ENCODE measurements around the gene SREBF1.

- RRBS = no CpG with 5 or more reads among the region's 9 CpGs
Observed at GRCh38 chr17:17582227-17582672, 9.3 kb downstream of the PEMT start.

- RRBS = no CpG with 5 or more reads among the region's 13 CpGs
Observed at GRCh38 chr17:17675810-17676733, 5.2 kb upstream of the RAI1 start.

DNA sequence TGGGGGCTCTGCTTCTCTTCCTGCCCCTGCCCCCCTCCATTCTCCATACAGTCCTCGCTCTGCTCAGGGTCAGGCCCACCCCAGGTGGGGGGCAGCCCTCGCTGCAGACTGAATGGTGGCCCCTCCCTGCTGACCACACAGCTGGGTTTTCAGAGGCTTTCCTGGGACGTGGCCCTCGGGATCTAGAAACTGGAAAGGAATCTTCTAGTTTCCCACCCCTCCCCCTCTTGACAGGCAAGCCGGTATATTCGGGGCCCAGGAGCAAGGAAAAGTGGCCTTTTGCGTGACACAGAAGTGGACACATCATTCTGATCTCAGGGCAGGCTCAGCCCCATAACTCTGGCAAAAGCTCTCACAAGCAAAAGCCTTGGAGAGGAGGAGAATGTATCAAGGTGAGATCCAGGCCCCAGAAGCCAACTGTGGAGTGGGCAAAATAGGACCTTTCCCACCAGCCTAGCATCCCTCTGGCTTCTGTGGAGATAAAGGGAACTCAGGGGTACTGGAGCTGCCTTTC is 2.1 kb downstream of the RAI1 start:
- RRBS = no CpG with 5 or more reads among the region's 7 CpGs

DNA sequence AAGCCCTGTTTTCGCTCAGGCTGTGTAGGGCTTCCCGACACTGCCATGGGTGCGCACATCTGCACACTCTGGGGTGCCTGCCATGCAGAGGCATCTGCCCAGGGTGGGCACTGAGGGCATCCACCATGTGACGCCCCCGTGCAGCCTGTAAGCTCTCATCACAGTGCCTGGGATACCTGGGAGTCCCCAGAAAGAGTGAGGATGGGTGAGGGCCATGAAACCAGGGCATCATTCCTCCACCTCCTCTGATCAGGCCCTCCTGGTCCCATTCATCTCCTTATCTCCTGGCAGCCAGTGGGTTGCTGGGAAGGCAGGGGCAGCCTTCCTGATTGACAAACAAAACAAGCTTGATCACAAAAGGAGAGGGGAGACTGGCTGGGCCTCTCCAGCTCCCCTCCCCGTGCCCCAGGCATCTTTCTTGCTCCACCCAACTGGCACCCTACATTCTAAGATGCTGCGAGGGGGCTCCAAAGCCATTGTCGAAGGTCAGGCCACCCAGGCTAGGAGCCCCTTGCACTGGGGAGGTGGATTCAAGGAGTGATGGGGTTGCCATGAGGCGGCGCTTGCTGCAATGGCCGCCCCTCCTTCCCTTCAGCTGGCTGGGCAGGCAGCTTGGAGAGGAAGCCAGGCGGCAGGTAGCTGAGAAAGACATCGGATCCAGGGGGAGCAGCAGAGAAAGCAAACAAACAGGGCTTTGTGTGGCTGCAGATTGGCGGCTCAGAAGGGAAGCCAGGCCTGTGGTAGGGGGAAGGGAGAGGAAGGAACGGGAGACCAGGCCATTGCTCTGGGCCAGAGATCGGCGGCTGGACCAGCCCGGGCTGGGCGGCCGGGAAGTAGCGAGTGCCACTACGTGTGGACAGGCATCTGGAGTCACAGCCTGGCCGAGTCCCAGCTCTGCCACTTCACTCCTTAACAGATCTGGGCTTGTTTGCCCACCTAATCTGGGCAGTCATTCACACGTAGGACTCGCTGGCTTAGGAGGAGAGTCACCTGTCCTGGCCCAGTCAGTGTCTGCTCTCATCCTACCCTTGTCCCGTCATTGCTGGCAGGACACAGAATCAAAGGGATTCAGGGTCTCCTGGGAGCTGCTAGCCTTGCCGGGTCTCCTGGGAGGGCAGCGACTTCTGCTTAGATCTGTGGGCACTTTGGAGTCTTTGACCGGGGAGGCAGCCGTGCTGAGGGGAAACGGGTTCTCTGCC is 12.2 kb downstream of the RAI1 start:
- RRBS = 8% methylated on average over 3 of the region's 31 CpGs

DNA sequence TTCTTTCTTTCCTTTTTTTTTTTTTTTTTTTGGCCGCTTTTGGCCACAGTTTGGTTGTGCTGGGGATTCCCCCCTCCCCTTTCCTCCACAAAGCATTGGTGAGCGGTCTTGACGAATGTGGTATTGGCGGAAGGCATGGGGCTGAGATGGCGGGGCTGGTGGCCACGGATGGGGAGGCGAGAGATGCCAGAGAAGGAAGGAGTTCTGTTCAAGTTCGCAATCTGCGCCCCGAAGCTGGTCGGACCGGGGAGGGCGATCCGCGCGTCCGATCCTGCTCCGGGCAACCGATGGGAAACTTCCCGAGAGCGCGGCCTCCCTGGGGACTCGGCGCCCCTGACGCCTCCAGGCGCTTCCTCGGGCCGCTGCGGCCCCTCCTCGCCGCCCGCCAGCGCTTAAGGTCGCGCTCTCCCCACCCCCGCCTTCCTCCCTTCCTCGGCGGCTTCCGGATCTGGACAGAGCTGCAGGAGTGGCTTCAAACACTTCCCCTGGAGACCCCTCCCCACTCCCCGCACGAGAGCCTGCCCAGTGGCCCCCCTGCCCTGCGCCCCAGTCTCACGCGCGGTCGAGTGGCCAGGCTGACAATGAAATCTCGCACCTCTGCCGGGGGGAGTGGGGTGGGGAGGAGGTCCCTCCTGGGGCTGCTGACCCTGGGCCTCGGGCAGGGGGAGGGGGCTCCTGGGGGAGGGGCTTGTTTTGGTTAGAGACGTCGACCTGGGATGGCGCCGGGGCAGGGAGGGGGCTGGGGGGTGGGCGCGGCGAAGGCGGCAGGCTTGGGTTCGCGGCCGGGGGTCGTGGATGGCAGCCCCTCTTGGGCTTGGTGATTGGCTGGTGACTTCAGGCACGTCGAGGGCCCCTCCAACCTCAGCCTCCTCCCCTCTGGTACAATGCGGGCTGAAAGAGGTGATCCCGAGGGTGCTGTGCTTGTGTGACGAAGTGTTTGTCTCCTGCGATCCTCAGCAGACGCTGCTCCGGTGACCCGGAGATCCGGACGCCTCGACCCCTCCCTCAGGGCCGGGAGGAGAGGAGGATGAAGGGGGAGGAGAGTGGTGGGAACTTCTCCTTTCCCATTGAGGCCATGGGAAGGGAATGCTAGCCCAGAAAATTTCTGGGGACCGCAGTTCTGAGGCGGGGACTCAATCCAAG is 43.5 kb downstream of the RAI1 start:
- RRBS = 70% methylated on average over 8 of the region's 76 CpGs

- RRBS = no CpG with 5 or more reads among the region's 13 CpGs
Observed at GRCh38 chr17:17728706-17729399, 47.6 kb downstream of the RAI1 start.

GRCh38 chr17:17761566-17762207 is 75.1 kb downstream of the SREBF1 start:
- RRBS = no CpG with 5 or more reads among the region's 7 CpGs

DNA sequence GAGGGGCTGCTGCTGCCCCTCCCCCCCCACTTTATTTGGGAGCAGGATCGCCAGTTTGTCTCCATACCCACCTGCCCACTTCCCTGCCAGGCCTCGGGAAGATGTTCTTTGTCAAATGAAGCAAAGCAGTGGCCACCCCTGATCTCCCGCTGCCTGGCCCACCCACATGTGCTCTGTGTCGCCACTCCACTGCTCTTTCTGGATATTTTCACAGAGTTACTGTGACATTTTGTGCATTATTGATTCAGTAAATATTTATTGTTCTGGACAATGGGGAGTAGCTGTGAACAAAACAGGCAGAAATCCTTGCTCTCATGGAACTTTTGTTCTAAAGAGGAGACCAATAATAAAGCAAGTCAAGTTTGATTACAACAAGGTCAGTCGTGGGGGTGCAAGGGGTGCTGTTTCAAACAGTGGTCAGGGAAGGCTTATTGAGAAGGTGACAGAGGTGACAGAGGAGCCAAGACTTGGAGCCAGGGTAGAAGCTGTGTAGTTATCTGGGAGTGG is 50.6 kb downstream of the SREBF1 start:
- RRBS = no CpG with 5 or more reads among the region's 5 CpGs

DNA sequence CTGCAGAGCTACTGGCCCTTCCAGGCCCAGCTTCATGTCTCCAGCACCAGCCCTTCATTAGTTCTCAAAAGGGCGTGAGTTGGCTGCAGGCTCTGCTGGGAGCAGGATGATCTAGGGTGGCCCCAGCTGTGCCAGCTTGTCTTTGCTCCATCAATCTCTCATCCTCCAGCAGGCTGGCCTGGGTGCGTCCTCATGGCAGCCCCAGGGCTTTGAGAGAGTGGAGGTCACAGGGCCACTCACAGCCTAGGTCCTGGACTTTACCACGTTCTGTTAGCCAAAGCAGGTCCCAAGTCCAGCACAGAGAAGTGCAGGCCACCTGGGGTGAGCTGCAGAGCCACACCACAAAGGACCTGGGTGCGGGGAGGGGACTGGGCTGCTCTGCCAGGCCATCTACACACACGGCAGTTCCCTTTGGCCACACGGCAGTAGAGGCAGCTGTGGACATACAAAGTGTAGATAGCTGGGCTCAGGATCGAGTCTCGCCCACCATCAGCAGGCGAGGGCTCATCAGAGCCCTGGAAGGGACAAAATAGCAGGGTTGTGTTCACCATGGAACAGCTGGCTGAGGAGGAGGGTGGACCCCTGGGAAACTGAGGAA is 30.1 kb downstream of the SREBF1 start:
- RRBS = no CpG with 5 or more reads among the region's 9 CpGs

- RRBS = no CpG with 5 or more reads among the region's 11 CpGs
Observed at GRCh38 chr17:17816052-17816366, 20.8 kb downstream of the SREBF1 start.

GRCh38 chr17:17818040-17818409 is 18.8 kb downstream of the SREBF1 start:
- RRBS = no CpG with 5 or more reads among the region's 7 CpGs

- RRBS = 3% methylated on average over 41 of the region's 95 CpGs
Observed at GRCh38 chr17:17836457-17837277, at the start of gene SREBF1. Gene SREBF1, minus strand, starts transcription at chr17:17836986.

DNA sequence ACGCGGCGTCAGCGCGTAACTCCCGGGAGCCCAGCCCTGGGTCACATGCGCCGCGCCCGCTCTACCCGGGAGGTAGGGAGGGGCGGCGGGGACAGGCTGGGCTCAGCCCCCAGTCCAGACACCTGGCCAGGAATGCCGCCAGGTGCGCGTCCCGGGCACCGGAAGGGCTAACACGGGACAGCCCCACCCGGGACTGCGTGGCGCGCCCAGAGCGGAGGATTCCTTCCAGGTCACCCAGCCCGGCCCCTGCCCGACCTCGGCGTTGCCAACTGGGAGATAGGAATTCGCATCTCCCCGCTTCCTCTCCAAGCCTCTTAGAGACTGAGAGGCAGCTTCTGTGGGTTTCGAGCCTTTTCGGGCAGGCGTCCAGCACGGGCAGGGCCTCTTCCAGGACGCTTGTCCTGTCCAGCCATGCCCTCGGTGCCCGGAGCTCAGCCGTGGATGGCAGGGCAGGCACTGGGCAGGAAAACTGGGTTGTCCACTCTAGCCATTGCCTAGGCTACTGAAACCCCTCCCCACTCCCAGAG is 3.5 kb upstream of the SREBF1 start:
- RRBS = 4% methylated on average over 18 of the region's 38 CpGs

GRCh38 chr17:17900556-17901205 is 63.9 kb upstream of the SREBF1 start:
- RRBS = no CpG with 5 or more reads among the region's 6 CpGs

GRCh38 chr17:17971241-17972173 is 693 bp downstream of the TOM1L2 start:
- RRBS = 1% methylated on average over 20 of the region's 39 CpGs

DNA sequence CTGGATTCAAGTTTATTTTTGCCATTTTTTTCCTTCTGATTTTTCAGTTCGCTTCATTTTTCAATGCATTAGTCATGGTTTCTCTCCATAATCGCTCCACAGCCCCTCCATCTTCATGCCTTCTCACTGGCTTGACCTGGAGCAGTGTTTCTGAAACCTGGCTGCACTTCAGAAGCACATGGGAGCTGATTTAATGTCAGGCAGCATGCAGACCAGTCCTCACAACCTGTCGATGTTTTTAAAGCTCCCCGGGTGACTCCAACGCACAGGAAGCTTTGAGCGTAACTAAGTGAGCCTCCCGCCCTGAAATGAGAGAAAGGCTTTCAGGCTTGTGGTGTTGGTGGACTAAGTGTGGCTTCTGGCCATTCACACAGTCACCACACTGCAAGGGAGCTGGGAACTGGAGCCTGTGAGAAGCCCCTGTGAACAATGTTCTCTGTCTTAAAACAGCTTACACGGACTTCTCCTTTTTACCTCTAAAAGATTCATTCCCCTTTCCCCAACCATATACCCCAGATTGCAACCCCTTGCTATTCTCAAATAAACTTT is 16.8 kb upstream of the DRG2 start:
- RRBS = no CpG with 5 or more reads among the region's 8 CpGs

- RRBS = no CpG with 5 or more reads among the region's 11 CpGs
Observed at GRCh38 chr17:18115423-18115954, 6.9 kb downstream of the MYO15A start.

DNA sequence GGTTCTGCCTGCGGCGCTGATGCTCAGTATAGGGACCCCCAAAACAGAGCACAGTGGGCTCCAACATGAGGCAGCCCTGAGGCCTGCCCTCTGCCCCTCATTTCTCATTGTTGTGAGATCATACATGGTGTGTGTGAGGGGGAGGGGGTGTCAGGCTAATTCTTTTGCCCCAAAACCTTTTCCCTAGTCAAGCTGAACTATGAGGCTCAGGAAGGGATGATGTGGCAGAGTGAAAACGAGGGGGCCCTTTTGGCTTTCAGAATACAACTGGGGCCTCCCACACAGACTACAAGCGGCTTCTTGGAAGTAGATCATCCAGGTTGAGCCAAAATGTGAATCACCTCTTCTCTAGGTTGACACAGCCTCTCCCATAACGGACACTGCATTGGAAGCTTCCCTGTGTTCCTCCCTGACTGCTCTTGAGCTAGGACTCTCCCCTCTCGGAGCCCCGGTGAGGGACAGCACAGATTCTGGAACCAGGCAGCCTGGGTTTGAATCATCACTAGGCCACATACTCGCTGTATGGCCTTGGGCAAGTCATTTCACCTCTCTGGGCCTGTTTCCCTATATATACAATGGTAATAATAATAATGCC is 2.3 kb upstream of the ALKBH5 start:
- RRBS = no CpG with 5 or more reads among the region's 8 CpGs

DNA sequence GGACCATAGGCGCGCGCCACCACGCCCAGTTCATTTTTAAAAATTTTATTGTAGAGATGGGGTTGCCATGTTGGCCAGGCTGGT is 1.1 kb upstream of the ALKBH5 start:
- RRBS = no CpG with 5 or more reads among the region's 4 CpGs

- RRBS = no CpG with 5 or more reads among the region's 20 CpGs
Observed at GRCh38 chr17:18237421-18237793, 12.0 kb downstream of the LLGL1 start.